Paraaortic lymph node (tissue), 1 donor: ENCODE measurements around the gene WARS1.

- PRO-cap: no peak
Observed at GRCh38 chr14:99943664-99944138, 121.5 kb upstream of the EVL start.

DNA sequence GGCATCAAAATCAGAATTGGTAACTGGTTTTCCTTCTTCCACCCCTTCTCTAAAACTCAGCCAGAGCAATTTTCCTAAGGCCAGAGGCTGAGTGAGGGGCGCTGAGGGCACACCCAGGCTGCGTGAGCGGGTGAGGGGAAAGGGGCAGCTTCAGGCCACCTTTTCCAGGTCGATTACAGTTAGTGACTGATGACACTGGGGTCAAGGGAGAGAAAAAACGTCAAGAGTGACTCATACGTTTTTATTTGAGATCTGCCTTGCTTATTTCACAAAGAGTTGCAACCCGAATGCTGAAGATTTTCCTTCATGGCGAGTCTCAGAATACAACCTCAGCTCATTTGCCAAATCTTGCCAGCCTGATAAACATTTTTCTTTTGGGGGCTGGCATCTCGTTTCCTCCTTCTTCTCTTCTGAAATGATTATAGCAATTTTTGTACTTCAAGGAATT, 46.7 kb upstream of the EVL start:
- PRO-cap: no peak

DNA sequence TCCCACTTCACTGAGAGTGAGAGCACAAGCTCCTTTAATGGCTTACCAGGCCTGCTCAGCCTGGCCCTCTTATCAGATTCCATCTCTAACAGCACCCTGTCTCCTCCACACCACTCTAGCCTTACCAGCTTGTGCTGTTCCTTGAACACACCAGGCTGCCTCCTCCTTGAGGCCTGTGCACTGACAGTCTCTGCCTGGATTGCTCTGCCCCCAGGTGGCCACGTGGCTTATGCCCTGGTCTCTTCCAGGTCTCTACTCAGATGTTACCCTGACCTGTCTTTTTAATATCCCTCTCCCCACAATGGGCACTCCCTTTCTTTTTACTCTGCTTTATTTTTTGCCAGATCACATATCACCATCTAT, 40.0 kb upstream of the EVL start:
- PRO-cap: no peak

DNA sequence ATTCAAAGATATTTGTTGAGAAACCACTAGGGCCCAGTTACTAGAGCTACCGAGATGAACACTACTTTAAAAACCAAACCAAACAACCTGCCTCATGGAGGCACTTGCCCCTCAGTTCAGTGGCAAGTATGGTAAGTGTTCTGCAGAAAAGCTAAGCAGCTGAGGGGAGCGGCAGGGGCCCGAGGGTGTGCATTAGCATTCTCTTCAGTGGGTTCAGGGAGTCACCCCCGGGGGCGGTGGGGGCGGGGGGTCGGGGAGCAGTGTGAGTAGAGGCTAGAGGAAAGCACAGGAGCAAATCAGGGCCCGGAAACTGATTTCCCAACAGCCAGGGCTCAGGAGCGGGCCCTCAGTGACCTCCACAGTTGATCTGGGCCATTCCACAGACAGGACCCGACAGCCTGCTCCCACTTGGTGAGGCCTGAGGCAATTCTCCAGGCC, 8.6 kb downstream of the EVL start:
- PRO-cap: no peak

GRCh38 chr14:100082050-100082927, 17.1 kb downstream of the EVL start:
- PRO-cap: no peak

DNA sequence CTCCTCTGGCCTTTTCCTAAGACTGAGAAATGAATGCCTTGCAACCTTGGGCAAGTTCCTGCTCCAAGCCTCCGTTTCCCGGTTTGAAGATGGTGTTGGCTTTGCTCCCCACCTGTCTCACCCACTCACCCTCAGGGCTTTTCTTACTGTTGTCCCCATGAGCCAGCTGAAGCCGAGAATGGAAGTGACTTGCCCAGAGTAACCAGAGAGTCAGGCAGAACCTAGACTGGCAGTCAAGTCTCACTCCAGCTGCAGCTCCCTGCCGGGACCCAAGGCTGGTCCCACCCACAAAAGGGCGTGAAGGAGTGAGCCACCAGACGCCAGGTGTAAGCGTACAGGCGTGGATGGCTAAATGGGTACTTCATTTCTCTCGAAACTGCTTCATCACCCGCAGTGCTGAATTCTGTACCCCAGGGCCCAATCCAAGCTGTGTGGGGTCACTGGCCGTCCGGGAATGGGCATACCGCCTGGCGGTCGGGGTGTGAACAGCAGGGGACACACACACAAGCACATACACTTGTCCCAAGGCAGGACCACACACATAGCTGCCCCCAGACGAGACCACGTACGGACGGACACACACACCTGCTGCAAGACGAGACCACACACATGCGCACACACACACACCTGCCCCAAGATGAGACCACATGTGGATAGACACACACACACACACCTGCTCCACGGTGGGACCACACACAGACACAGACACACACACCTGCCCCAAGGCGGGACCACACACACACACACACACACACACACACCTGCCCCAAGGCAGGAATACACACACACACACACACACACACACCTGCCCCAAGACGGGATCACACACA, 34.8 kb downstream of the DEGS2 start:
- PRO-cap: no peak

DNA sequence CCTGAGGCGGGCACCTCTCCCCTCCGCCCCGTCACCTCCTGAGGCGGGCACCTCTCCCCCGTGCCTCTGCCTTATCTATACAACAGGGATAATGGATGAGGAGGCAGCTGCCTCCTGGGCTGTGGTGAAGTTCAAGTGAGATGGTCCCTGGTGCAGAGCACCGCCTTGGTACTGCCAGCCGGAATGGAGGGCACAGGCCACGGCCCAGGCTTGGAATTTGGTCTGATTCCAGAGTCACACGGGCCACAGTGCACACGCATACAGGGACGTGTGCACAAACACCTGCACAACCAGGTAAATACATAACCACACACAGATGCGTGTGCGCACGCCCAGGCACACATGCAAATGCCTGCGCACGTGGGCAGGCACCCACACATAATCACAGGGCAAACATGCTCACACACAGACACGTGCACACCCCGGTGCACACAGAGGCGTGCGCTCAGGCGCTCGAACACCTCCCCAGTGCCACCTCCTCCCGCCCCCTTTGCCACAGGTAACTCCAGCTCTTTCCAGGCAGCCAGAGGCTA, 11.5 kb downstream of the DEGS2 start:
- PRO-cap: no peak

GRCh38 chr14:100165293-100165831, 5.9 kb upstream of the DEGS2 start:
- PRO-cap: no peak

DNA sequence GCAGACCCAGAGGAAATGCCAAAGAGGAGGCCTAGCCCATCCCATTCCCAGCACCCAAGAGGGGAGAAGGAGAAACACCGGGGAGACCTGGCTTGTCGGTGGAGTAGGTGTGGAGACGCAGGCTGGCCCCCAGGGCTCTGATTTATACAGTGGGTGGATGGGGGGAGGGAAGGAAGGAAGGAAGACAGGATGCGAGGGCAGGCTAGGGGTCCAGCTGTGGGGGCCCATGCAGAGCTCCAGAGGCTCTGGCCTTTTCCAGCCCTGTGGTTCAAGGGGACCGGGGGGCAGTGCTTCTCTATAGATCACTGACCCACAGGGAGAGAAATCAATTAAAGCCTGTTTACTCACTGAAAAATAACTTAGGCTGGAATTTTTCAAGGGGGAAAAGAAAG, 16.2 kb upstream of the YY1 start:
- PRO-cap: no peak

DNA sequence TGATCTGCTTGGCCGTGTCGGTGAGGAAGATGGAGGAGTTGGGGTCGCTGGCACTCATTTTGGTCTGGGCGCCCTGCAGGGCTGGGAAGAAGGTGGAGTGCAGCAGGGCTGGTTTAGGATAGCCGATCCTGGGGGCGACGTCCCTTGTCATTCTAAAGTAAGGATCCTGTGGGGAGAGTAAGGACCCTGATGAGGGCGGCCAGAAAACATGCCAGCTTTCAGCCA, 19.2 kb downstream of the SLC25A47 start:
- PRO-cap: no peak

GRCh38 chr14:100374885-100375887, at the start of gene WARS1:
Gene WARS1, minus strand, starts transcription at chr14:100375347.
- PRO-cap: unidirectional peak, minus-strand start at chr14:100375366; bidirectional peak, plus-strand start at chr14:100375758, minus-strand start at chr14:100375633

- PRO-cap: bidirectional peak, plus-strand start at chr14:100680000, minus-strand start at chr14:100679896
Observed at GRCh38 chr14:100679554-100680157, 47.0 kb upstream of the DLK1 start.

GRCh38 chr14:100692477-100693540, 33.9 kb upstream of the DLK1 start:
- PRO-cap: no peak

DNA sequence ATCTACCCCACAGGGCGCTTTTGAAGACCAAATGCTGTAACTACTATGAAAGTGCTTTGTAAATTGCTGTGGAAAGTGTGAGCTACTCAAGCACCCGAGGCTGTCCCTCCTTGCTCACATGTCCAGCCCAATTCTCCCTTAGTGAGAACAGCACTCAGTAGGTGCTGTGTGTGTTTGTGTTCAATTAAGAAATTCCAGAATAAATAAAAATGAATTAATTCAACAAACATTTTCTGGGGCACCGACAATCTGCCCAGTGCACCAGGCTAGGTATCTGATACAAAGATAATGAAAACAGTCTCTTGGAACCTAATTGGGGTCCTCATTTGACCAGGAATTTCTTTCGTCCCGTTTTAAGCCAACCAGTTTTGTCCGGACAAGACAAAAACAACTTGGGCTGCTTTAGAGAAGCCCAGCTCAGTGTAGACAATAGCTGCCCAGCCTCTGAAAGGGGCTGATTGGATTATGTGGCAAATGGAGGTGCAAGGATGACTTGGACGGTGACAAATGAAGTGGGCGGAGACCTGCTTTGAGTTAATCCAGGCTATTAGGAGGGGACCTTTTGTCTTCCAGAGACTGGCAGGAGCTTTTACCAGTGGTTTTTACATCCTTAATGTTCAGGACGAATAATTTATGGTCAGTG, 73.0 kb downstream of the RTL1 start:
- PRO-cap: no peak

- PRO-cap: no peak
Observed at GRCh38 chr14:100906698-100907218, 3.2 kb upstream of the RTL1 start.

- PRO-cap: no peak
Observed at GRCh38 chr14:101005401-101006002, 102.0 kb upstream of the RTL1 start.

DNA sequence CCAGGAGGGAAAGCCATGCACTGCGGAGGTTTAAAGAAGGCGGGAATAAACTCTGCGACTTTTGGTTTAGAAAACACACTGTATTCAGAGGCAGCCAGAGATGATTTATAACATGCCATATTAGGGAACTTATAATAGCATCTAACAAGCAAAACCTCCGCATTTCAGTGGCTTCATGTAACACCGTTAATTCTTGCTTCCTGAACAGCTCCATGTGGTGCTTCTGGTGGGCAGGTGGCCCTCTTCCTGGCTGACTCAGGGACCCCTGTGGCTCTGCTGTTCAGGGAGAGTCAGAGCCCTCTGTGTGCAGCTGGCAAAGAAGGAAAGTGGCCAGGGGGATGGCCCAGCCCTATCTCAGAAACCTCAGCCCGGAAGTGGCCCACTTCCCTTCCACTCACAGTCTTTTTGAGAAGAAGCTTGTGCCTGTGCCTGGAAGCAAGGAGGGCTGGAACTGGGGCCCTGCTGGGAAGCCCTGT, 217.0 kb upstream of the RTL1 start:
- PRO-cap: no peak

DNA sequence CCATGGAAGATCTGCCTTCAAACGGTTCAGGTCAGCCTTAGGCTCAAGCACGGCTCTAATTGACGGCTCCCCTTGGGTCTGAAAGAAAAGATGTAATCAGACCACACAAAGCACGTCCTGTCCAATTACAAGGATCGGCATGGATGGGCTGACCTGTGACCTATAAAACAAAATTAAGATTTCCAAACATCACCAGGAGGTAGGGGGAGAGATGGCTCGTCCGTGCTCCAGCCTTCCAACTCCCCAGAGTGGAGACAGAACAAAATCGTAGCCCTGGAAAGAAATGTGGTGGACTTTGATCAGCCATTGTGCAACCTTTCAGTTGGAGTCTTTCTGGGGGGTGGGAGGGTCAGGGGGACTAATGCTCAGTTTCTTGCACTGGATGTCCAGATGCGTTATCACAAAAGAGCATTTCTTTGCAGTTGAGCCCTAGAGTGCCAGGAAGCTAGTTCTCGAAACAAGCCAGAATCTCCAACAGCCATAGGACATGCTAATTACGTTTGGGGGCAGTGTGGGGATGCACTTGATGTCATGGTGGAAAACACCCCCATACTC, 426.8 kb upstream of the PPP2R5C start:
- PRO-cap: no peak

- PRO-cap: no peak
Observed at GRCh38 chr14:101369760-101370345, 391.7 kb upstream of the PPP2R5C start.

GRCh38 chr14:101717265-101717860, 44.1 kb upstream of the PPP2R5C start:
- PRO-cap: unidirectional peak, plus-strand start at chr14:101717579